Ascending aorta (tissue), 1 donor: Measurements from ENCODE around the genes RAI2, ADGRG2, KLHL34 and SMS.

DNA sequence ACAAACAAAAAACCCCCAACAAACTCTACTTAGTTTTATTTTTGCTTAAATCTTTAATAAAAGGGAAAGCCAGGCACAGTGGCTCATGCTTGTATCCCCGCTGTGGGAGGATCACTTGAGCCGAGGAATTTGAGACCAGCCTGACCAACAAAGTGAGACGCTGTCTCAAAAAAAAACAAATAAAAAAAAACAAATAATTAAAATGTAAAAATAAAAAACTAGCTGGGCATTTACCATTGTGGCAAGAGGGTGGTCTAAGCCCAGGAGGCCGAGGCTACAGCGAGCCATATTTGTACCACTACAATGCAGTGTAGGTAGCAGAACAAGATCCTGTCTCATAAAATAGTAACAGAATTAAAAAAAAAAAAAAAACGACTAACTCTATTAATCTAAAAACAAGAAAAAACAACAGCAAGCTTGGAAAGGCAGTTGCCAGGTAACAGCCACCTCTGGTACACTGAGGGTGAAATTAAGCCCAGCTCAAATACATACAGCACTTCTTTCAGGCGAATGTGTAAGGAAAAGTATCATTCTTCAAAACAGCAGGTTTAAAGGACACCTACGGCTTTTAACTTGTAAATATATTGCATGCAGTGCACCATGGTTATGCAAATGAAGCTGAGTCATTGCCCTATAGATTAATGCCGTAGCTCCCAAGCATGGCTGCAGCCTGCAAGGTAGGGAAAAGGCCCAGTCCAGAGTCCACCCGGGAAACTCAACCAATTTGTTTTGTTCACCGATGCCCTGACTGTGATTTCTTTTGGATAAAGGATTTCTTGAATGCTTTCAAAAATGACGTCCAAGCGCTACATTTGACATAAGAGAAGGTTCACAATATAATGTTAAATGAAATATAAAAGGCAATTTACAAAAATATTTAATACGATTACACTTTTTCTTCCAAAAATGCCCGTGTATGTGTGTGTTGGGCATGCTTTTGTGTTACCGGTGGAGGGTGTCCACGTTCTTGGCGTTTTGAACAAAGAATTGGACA, 14.5 kb upstream of the TXLNG start:
- PRO-cap, result no peak

- PRO-cap, result no peak
These were observed 59.6 kb downstream of the REPS2 start for GRCh38 chrX:17005961-17006554.

GRCh38 chrX:17374634-17374833, 466 bp upstream of the NHS start:
- PRO-cap, result no peak

DNA sequence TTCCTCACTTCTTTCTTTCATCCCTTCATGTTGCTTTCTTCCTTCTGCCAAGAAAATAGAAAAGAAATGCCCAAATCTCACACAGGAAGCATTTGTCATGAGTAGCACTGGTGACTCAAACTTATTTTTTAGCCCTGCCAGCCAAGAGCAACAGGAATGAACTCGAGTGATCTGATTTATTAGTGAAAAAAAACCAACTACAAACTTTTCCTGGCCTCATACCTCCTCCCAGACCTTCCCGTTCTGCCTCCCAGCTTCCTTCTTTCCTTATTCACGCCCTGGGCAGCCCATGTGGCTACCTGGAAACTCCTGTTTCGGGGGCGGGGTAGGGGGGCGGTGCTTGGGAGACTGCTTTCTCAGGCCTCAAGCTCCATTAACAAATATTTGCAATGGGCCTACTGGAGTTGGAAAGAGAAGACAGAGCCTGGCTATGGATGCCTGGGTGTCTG, 178.5 kb downstream of the NHS start:
- PRO-cap, result no peak

- PRO-cap, result no peak
These were observed 150.1 kb upstream of the SCML1 start for GRCh38 chrX:17587231-17587537.

GRCh38 chrX:17735867-17736162, 1.5 kb upstream of the SCML1 start:
- PRO-cap, result no peak

DNA sequence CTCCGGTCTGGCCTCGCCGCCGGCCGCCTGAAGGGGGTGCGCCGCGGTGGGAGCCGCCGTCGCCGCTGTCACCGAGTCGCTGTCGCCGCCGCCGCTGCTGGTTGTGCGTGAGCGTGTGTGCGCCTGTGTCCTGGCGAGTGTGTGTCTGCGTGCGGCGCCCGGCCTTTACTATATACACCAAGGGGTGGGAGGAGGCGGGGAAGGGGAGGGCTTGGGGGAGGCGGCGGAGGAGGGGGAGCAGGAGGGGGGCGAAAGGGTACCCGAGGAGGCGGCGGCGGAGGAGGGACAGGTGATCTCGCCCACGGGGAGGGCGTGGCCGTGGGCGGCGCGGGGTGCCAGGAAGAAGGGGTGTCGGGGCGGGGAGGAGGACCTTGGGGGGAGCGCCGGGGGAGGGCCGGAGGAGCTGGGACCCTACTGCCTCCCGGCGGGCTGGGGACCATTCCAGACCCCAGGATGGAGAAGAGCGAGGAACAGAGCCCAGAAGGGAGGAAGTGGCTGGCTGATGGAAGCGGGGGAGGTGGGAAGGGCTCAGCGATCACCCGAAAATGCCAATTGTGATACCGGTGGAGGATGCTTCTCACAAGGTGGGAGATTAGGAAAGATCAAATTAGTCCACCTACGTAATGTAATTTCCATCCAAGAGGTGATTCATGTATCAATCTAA, at the start of gene RAI2:
TSS of gene RAI2 (minus strand) at position 143 of the 664 bp plus-strand sequence.
- PRO-cap, result unidirectional peak, minus-strand start at position 146 of the sequence

DNA sequence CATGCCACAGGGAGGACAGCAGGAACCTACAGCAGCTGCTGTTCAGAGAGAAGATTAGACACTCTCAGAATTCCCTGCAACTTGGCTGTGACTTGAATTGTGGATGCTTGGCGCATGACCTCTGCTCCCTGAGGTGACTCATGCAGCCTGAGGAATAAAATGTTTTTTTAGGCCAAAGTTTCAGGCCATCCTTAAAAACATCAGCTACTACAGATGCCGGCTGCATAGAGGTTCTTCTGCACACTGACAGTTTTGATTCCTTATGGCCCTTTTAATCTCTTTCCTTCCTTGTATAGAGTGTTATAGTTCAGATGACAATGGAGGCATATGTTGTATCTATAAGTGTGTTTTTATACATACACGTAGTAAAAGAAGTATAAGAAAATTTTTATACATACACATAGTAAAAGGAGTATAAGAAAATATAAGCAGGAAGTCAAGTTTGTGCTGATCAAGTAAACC, 97.2 kb downstream of the RS1 start:
- PRO-cap, result no peak

GRCh38 chrX:18877503-18877804, 106.5 kb downstream of the PHKA2 start:
- PRO-cap, result no peak

GRCh38 chrX:18883689-18884066, 100.2 kb downstream of the PHKA2 start:
- PRO-cap, result no peak

DNA sequence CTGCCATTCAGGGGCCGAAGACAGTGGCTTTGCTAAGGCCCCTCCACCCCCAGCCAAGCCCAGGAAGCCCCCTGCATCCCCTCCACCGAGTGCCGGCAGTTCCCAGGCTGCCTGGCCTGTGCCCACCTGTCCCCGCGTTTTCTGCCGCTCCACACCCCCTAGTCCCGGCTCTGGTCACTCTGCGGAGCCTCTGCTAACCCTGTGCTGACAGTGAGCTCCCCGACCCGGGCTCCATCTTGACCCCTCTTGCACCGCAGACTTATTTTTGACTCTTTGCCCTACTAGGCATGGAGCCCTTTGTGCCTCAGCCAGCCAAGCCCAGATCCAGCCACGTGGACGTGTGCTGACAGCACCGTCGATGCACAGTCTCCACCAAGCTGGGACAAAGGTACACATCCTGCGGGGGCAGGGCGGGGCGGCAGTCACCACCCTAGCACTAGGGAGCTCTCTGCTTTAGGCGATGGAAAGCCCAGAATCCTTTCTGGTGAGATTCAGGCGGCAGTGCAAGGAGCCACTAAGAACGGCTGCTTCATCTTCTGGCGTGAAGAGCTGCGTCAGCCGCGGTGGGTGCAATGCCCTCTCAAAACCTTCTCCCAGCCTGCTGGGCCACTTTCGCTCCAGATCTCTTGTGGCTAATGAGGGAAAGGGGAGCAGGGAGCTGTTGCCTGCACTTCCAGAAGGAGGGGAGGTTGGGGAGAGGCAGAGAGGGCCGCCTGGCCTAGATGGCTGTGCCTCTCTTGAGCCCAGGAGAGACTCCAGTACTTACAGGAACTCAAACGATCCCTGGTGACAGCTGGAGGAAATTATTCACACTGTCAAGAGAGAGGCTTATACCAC, 96.5 kb downstream of the PHKA2 start:
- PRO-cap, result no peak

DNA sequence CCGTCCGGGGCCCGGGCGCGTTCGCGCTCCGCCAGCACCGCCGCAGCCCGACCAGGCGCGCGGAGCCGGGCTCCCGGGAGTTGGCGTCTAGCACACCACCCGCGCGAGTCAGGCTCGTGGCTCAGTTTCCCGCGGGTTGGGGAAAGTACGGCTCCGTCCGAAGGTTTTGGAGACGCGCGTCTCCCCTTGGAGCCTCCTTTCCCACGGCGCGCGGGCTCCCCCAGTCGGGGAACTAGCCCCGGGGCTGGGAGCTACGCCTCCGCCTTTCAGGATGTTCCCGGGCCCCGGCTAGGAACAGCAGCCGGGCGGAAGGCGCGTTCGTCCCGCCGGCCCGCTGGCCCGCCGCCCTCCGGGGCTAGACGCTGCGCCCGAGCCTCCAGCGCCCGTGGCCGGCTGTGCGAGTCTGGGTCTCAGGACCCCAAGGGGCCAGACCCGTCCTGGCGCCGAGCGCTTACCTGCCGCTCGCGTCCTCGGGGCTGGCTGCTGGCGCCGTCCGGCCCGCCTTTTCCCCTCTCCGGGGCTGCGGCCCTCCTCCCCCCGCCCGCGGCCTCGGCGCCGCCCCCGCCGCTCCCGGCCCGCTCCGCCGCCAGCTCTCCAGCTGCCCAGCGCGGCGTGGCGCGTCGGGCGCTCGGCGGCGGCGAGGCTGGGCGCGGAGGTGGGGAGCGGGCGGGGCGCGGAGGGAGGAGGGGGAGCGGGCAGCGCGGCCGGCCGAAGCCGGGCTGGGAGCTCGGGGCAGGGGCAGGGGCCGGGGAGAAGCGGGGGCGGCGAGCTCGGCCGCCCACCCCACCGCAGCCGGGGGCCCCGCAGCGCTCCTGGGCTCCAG, at the start of gene ADGRG2:
TSS of gene ADGRG2 (minus strand) at position 482 of the 823 bp plus-strand sequence.
- PRO-cap, result unidirectional peak, minus-strand start at position 478 of the sequence

GRCh38 chrX:19792588-19792956, 94.8 kb downstream of the SH3KBP1 start:
- PRO-cap, result no peak

- PRO-cap, result no peak
These were observed 3.3 kb downstream of the SH3KBP1 start for GRCh38 chrX:19883934-19884682.

DNA sequence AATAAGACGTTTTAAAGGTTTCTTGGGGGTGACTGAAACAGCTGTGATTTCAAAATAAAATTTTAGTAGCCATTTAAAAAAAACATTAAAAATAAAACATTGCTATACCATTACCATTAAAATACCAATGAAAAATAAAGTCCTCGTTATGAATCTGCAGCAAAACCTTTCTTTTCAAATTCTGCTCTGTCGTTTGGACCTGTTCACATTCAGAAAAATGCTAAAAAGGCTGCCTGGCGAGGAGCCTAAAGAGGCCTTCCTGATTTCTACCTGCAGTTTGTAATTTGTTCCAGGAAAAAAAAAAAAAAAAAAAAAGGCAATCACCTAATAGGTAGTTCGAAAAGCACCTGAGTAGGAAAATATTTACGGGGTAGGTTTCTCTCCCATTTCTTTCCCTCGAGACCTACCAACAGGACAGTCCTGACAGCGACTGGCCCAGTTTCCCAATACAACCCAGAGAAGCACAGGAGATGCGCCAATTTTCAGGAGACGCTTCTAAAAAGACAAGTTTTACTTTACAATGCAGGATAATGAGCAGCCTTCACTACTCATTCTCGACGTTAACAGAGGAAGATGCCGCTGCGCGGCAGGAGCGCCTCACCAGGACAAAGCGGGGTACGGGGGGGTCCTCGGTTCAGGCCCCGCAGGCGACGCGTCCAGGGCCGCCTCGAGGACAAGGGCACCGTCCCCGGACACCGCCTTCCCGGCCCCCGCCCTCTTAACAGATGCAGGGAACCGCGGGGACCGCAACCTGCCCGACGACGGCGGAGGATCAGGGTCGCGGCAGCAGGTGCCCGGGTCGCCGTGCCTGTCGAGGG, 803 bp downstream of the BCLAF3 start:
- PRO-cap, result no peak

GRCh38 chrX:20547474-20548027, 280.8 kb upstream of the RPS6KA3 start:
- PRO-cap, result no peak

GRCh38 chrX:21658000-21658771, at the start of gene KLHL34:
KLHL34 (minus strand) TSS chrX:21658330.
- PRO-cap, result no peak

DNA sequence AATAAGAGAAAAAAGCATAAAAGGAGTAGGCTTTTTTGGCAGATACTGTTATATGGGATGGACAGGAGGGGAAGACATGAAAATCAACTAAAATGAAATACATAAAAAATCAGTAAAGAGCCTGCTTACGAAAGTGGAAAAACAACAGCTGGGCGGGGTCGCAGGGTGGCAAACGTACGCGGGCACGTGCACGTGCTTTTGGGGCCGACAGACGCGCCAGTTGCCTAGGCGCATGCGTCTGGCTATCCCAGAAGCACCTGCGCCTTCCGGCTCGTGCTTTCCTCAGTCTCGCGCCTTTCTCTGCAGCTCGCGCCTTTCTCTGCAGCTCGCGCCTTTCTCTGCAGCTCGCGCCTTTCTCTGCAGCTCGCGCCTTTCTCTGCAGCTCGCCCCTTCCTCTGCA, 204 bp downstream of the YY2 start:
- PRO-cap, result no peak

DNA sequence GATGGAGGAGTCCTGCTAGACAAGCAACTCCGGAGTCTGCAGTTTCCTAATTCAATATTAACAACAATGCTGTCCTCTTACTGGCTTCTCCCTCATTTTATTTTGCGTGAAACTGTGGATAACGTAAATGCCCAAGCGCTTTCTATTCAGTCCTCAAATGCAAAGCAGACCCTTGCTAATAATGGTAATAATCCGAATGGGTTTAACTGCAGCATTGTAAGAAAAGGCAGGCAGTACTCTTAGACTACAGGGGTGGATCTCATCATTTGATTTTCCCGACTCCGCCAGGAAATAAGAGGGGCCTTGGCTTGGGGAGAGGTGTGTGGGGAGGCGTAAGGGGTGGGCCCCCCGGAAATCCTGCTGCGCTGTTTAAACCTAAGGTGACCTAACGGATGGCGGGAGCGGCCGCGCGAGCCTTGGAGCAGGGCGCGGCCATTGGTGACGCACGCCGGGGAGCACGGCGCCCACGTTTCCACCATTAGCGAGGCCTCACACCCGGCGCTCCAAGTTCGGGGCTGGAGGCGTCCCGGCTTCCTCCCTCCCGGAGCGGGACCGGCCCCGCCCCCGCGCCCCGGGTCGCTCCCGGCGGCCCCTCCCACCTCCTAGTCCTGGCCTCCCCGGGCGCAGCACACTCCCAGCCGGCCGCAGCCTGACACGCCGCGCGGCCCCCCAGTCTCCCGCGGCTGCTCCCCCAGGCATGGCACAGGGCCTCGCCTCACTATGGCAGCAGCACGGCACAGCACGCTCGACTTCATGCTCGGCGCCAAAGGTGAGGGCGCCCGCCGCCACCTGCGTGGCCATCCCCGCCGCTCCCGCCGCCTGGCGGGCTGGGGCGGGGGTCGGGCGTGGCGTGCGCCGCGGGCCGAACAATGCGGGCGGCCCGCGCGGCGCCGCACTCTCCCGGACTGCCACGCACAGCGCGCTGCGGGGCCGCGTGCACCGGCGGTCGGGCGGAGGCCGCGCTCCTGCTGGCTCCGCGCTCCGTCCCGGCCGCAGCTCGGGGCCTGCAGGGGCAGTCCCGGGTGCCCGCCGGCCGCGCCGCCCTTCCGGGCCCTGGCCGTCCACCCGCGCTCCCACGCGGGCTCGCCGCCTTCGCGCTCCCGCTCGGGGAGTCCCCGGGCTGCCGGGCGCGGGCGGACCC, at the start of gene SMS:
TSS of gene SMS (plus strand) at position 605 of the 1,141 bp plus-strand sequence.
- PRO-cap, result bidirectional peak, plus-strand start at position 631 of the sequence, minus-strand start at position 505 of the sequence

DNA sequence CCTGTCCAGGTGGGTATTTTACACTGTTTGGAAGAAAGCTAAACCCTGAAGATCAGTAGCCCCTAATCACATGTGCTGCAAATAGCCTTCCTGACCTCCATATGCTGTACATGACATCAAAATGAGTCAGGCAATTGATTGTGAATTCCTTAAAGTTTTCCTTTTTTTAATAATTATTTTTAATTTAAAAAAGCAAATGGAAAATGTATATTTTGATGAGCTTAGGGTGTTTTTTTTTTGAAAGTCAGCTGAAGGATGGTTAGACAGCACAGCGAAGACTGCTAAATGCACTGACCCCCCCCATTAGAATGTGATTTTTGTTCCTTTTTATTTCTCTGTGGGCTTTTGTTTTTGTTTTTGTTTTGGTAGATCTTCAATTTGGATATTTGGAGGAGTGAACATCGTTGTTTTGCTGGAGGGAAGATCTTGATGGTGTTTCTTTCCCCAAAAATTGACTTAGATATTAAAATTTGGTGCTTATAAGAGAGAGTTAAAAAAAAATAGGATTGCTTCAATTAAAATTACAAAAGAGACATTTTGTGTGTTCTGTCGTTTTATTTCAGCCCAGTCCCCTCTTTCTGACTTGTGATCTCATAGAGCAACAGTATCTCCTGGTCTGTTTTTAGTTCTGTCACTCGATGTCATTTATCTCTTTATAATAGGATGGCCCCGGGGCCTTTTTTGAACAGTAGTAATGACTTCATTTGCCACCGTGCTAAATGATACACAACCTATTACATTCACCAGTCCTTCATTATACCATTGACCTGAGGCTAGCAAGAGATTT, 37.6 kb upstream of the PHEX start:
- PRO-cap, result no peak